Peritoneum (tissue), 1 donor: ENCODE results near the genes ZNF175, ZNF616, ZNF480, ZNF610, VN1R2 and ZNF813.

DNA sequence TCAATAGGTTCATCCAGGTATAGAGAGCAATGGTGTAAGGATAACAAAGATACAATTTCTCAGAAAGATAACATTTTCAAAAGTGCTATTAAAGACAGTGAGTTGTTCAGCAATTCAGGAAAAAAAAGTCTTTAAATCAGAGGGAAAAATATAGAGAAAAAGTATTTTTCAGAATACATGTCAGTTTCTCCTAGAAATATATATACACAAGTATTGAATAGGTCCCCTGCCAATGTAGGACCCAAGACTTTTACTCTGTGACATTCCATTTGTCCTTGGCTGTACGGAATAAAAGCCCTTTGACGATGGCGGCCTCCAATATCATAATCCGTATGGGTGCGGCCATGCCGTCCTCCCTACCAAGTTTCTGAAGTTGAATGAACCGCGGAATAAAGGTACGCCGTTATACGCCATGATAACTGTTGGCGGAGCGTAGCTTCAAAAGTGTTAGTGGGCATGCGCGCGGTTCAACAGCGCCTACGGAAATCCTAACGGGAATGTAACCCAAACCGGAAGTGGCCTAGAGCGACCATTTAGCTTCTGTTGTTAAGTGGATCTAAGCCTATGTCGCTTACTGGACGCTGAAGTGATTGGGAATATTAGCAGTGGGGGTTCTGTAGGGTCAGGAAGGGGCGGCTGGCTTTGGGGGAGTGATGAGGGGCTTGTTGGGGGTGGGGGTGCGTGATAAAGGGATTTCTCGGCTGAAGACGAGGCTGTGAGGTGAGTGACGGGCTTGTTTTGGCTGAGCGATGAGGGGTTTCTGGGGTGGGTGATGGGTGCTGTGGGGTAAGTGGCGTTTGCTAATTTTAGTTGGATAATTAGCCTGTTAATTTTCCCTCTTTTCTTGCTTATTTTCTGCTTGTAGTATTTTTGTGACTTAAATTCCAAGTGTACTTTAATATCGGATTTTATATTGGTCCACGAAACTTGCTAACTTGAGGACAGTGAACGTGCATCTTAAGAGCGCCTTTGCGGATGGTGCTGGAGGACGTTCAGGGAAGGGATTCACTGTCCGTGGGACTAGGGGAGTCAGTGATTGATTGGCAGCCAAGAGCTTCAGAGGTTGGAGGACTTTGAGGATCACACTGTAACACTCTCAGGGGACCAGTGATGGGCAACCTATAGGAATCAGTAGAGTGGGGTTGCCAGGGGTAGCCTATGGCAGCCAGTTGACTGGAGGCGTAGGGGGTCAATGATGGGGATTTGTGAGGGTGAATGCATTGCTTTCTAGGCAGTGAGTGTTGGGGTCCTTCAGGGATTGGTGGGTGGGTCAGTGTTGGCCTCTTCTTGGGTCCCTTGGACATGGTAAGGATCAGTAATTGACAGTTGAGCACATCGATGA, at the start of gene ZNF175:
Gene ZNF175, plus strand, starts transcription at position 528 of the 1,342 bp plus-strand sequence.
- PRO-cap, result no peak

DNA sequence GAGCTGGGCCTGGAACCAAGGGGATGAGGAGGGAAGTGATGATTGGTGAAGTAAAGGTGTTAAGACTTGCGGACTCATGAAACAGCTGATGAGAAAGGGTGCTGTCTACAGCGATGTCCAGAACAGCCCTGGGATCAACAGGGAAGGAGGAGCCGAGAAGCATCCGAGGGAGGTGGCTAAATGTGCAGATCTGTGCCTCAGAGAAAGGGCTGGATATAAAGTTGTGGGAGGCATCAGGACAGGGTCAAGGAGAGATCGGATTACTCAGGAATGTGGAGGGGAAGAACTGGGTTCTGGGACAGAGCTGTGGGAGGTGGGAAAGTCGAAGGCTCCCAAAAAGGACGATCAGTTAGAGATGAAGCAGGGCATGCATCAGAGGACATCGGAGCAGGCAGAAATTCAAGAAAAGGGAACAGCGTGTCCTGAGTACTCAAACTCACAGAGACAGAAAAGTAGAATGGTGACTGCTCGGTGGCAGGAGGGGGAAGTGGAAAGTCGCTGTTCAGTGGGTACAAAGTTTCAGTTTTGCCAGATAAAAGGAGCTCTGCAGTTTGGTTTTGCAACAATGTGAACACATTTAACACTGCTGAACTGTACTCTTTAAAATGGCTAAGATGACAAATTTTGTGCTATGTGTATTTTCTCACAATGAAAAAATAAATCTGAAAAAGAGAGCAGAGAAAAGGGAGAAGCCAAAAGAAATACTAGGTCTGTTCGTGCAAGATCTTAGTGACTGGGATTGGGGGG, 1.8 kb downstream of the SIGLEC14 start:
- PRO-cap, result no peak

DNA sequence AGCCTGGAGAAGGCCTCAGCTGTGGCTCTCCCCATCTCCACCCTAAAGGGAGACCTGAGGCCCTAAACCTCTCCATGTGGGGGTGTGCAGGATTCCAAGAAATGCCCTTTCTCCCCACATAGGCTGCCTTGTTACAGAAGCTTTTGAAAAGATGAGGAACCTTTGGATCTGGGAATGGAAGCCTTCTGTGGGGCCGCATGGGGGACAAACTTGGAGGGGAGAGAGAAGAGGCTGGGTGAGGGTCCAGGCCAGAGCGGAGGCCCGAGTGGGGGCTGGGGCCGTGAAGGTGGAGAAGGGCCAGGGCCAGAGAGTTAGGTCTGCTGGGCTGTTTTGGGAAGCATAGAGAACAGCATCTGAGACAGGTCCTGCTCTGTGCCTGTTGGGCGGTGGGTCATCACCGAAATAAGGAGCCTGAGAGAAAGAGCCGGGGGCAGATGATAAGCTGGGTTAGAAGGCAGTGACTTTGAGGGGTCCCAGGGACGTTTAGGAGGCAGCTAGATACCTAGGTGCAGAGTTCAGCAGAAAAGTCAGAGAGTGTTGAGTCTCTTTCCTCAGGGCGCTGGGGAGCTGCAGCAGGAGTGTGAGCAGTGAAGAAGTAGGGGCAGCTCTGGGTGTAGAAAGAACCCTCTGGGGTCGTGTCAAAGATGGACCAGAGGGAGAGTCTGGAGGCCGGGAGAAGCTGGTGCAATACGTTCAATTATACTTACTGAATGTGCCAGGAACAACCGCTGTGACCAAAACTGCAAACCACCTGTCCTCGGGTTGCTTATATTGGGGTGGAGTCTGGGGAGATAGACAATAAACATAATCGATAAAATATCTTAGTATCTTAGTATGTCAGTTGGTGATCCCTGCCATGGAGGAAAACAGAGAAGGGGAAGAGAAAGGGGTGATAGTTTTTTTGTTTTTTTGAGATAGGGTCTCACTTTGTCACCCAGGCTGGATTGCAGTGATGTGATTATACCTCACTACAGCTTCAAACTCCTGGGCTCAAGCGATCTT, 2.7 kb downstream of the SPACA6 start:
- PRO-cap, result no peak

DNA sequence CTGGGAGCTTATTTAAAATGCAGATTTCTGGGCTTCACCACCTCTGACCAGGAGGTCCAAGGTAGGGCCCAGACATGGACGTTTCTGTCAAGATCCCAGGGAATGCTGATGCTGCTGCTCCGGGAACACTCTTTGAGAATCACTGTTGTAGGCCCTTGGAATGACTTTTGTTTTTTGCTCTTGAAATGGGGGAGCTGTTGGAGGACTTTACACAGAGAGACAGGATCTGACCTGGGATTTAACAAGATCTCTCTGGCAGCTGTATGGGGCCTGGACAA, 3.8 kb downstream of the SPACA6 start:
- PRO-cap, result no peak

DNA sequence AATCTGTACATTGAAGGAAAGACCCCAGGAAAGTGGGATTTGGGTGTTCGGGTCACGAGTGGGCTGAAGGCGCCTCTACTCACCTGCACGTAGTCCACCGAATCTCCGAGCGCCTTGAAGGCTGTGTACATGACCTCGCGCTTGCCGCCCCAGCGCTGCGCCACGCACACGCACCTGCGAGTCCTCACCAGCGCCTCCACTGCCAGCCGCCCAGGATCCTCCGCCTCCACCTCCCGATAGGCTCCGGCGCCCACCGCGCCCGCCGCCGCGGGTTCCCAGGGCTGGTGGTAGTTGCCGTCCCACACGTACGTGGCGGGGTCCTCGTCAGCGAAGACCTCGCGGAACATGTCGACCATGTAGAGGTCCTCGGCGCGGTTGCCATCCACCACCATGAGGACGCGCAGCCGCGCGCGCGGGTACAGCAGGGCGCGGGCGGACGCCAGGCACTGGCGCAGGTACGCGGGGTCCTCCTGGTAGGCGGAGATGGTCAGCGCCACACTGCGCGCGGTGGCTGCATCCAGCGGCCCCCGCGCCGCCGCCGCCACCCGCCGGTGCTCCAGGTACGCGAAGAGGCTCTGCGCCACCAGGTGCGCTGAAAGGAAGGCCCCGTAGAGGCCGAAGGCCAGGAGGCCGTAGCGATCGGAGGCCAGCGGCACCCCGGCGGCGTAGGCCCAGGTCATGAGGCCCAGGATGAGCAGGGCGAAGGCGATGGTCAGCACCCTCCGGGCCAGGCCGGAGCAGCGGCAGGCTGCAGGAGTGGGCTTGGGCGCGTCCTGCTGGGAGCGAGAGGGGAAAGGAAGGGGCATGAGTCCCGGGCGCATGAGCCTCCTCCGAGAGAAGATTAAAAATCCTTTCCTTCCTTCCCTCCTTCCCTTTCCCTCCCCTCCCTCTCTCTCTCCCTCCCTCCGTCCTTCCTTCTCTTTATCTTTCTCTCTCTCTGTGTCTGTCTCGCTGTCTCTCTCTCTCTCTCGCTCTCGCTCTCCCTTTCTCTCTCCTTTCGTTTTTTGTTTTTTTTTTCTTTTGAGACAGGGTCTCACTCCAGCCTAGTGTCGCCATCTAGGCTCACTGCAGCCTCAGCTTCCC, 4.3 kb downstream of the HAS1 start:
- PRO-cap, result no peak

DNA sequence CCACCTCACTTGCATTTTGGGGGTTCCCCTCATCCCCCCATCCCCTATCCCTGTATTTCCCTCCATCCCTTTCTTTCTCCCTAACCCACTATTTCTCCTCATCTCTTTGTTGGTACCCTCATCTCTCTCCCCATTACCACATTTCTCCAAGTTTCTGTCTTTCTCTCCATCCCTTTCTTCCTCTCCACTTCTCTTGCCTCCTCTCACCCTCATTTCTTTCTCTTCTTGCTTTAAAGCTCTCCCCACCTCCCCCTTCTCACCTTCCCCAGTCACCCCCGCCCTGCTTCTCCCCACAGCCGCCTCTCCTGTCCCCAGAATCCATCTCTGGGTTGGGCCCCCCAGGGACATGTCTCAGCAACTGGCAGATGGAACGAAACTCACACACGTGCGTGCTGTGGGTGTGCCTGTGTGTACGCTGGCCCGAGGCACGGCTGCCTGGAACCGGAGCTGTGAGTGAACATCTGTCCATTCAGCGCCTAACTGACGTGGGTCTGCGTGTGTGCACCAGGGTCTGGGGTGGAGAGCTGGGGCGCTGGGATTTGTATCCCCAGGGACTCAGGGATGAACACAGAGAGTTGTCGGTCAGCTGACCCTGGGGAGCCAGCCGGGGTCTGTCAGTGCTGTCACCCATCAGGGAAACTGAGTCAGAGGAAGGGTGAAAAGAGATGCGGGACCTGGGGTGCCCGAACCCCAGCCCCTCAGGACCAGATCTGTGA, 668 bp upstream of the HAS1 start:
- PRO-cap, result no peak

DNA sequence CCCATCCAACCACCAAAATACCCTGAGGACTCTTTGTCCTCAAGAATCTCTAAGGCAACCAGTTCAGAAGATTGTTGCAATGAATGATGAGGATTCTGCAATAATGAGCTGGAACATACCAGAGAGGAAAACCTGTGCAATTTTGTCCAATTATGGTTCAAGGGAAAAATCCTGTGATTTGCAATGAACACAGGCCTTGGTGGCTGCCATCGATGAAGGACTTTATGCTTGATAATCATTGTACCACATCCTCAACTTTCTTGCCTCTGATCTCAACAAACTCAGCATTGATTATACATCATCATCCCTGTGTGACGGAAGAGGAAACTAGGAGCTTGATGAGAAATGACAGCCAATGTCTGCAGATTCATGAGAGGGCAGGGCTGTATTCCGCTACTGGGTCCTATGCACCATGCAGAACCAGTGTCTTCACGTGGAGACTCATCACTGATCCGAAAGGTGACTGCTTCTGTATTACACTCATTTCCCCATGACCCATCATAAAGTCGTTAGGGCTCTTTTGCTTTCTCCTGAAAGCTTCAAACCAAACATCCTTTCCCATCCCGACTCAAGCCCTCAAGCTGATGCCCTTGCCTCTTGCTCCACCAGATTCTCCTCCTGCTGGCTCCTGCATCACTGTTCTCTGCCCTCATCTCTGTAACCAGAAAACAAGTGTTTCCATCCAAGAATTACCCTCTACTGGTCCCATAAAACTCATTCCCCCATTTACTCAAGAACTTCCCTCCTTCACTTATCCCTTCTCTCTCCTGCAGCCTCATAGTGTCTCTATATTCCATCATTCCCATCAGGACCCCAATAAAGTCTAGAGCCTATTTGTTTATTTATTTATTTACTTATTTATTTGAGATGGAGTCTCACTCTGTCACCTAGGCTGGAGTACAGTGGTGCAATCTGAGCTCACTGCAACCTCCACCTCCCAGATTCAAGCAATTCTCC, 863 bp downstream of the FPR1 start:
- PRO-cap, result no peak

- PRO-cap, result no peak
Observed at GRCh38 chr19:51802164-51802523, 7.2 kb downstream of the FPR3 start.

GRCh38 chr19:52028817-52029316, 688 bp upstream of the ZNF614 start:
- PRO-cap, result no peak

GRCh38 chr19:52139678-52140272, at the start of gene ZNF616:
Gene ZNF616, minus strand, starts transcription at chr19:52139938.
- PRO-cap, result bidirectional peak, plus-strand start at chr19:52140149, minus-strand start at chr19:52139926

GRCh38 chr19:52204059-52204777, 14.4 kb downstream of the PPP2R1A start:
- PRO-cap, result no peak

- PRO-cap, result bidirectional peak, plus-strand start at chr19:52297179, minus-strand start at chr19:52296972
Observed at GRCh38 chr19:52297093-52297388, at the start of gene ZNF480. Gene ZNF480, plus strand, starts transcription at chr19:52297169.

DNA sequence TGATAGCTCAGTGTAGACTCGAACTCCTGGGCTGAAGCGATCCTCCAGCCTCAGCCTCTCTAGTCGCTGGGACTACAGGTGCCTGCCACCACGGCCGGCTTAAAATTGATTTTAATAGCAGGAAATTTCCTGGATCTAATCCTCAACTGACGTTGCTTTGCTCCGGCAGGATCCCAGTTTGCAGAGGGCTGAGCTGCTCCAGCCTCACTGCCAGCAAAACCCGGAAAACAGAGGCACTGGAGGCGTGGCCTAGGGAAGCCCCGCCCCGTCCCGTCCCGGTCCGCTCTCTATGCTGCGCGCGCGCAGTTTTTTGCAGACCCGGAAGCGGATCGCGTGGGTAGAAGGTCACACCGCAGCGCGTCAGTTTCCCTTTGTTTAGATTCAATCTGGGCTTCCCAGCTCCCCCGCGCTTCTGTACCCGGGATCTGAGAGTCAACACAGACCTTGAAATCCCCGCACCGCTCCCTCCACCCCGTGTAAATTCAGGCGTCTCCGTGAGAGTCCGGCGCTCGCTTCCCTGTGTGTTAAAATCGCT, at the start of gene ZNF610:
Gene ZNF610, plus strand, starts transcription at position 313 of the 535 bp plus-strand sequence.
- PRO-cap, result bidirectional peak, plus-strand start at position 315 of the sequence, minus-strand start at position 212 of the sequence

DNA sequence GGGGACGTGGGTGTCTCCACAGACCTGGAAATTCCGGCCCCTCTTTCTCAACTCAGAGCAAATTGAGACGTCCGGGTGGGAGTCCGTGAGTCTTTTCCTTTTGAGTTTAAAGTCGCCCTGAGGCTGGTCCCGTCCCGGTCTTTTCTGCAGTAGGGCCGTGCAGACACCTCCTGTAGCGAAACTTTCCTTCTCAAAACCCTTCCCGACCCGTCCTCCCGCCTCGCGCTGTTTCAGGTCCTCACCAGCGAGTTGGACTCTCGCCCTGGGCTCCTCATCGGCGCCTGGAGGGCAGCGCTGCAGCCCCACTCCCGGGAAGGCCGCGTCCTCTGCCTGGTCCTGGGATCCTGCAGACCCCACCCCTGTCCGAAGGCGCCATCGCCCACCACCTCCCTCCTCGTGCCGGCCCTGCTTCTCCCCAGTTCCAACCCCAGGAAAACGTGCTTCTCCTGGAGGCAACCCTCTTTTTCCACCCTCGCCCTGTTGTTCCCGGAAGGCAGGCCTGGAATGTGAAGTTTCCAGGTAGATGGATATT, 15.0 kb downstream of the ZNF701 start:
- PRO-cap, result no peak

GRCh38 chr19:52725614-52726334, 9.1 kb downstream of the ZNF611 start:
- PRO-cap, result no peak

DNA sequence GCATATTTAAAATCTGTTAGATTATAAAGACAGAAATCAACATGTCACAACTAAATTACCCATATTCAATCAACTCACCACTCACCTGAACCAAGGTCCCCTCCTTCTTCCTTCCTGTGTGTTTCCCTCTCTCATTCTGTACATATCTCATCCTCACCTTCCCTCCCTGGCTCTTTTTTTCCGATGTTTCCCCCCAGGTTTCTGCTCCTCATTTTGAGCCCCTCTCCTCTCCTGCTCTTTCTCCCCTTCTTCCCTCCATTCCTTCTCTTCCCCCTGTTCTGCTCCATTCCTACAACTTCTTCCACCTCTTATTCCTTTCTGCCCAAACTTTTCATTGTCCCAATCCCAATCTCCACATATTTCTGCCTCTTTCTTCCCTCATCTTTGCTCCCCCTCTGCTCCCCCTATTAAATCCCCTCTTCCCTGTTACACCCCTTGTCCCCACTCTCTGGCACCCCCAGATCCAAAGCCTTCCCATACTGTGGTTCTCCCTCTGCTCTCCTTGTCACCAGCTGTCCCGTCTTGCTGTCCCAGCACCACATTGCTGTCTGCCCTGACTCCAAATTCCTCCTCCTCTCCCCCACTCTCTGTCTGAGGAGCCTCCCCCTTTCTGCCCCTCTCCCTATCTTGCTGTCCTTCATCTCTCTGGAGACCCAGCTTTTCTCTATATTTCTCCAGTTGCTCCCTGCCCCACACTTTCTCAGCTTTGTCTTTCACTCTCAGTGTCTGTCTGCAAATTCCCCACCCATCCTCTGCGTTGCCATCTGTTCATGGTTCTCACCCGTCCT, 13.4 kb downstream of the ZNF160 start:
- PRO-cap, result no peak

DNA sequence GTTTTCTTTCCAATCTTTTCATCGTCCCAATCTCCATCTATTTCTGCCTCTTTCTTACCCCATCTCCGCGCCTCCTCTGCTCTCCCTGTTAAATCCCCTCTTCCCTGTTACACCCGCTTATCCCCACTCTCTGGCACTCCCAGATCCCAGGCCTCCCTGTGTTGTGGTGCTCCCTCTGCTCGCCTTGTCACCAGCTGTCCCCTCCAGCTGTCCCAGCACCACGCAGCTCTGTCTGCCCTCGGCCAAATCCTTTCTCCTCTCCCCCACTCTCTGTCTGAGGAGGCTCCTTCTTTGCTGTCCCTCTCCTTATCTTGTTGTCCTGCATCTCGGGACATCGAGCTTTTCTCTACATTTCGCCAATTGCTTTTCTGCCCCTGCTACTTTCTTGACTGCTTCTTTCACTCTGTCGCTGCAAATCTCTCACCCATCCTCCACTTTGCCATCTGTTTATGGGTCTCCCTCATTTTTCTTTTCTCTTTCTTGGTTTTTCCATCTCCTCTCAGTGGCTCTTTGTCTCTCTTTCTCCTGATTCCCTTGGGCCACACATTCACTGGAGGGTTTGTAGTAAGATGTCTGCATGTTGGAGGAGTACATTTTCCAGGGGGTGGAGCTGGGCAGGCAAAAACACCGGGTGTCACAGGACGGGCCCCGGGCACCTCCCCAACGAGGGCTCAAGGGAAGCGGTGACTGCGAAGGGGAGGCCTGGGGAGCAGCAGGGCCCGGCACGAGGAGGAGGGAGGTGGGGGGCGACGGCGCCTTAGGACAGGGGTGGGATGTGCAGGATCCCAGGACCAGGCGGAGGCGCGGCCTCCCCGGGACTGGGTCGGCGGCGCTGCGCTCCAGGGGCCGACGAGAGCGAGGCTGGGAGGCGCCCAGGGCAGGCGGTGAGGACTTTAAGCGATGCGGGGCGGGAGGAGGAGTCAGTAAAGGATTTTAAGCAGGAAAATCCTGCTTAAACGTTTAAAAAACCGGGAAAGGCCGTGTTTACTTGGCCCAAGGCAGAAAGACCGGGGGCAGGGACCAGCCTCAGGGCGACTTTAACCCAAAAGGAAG, 717 bp downstream of the ZNF160 start:
- PRO-cap, result unidirectional peak, plus-strand start at position 794 of the sequence

DNA sequence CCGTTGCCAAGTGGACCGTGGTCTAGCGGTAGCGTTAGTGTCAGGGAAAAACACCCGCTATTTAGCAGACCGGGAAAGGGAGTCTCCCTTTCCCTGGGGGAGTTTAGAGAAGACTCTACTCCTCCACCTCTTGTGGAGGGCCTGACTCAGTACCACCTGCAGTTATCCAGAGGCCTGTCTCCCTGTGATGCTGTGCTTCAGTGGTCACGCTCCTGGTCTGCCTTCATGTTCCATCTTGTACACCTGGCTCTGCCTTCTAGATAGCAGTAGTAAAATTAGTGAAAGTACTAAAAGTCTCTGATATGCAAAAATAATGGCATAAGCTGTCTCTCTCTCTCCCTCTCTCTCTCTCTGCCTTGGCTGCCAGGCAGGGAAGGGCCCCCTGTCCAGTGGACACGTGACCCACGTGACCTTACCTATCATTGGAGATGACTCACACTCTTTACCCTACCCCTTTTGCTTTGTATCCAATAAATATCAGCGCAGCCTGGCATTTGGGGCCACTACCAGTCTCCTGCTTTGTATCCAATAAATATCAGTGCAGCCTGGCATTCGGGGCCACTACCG, at the start of gene VN1R2:
Gene VN1R2, plus strand, starts transcription at position 345 of the 567 bp plus-strand sequence.
- PRO-cap, result no peak

DNA sequence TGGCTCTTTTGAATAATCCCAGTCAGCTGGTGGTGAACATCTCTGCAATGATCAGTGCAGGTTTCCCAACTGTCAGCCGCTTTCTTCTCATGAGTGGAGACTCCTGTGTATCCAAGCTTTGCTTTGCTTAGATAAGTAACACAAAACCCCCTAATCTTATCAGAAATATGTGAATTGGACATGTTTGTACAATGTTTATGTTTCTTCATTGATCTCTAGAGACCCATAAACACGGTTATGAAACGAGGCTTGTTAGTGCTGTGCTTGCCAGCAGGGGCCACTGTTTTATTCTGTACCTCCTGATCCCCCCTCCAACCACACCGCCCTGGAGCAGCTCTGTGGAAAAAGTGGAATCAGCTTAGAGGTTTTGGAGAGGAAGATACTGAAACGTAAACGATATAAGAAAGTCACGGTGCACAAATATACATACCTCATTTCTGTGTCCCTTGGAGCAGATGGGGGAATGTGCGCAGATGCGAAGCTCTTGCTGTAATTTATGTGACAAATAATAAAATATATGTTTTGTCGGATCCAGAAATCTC, 8.2 kb upstream of the ZNF761 start:
- PRO-cap, result no peak

- PRO-cap, result unidirectional peak, plus-strand start at chr19:53467744
Observed at GRCh38 chr19:53467470-53468654, at the start of gene ZNF813. Gene ZNF813, plus strand, starts transcription at chr19:53467733.